NT2/D1 (cell line): ENCODE data around the gene RGPD8.

GRCh38 chr2:111120131-111120865 is 416 bp upstream of the BCL2L11 start:
- RRBS, 2 experiments, result under 1 to 1% methylated on average over 44 of the region's 84 CpGs

DNA sequence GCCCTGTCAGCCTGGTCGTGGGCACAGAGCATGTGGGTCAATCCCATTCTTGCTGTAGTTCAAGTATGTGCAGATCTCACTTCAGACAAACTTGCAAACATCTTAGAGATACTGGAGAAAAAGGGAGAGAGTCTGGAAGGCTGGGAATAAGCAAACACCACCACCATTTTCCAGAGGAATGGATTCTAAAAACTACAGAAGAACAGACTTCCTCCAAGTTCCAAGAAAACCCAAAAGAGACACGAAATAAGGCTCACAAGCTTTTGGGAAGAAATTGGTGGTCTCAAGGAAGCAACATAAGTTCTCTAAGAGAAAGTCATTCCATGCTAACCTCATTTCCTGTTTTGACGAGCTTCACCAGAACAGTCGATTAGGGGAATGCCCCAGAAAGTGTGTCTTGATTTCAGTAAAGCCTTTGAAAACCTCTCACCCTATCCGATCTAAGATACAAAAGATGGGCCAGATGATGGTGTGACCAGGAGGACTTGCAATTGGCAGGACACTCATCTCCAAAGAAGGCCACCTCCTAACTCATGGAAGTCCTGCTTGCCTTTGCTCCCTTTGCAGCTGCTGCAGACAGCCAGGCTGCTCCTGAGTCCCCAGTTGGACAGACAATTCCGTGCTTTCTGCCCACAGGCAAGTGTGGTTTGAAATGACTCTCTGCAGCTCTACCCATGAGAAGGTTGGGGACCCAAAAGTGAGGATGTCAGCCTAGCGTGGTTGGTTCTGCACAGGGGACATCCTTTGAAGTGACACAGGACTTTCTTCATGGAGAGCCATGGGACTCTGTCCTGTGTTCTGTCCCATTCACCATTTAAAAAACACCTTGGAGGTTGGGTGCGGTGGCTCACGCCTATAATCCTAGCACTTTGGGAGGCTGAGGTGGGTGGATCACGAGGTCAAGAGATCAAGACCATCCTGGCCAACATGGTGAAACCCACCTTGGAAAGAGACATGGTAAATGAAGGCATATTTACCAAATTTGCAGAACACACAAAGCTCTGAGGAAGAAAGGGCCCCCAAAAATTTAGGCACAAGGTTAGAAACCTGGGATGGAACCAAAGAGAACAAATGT is 304.2 kb downstream of the BCL2L11 start:
- RRBS, 2 experiments, result no CpG with 5 or more reads among the region's 10 CpGs

DNA sequence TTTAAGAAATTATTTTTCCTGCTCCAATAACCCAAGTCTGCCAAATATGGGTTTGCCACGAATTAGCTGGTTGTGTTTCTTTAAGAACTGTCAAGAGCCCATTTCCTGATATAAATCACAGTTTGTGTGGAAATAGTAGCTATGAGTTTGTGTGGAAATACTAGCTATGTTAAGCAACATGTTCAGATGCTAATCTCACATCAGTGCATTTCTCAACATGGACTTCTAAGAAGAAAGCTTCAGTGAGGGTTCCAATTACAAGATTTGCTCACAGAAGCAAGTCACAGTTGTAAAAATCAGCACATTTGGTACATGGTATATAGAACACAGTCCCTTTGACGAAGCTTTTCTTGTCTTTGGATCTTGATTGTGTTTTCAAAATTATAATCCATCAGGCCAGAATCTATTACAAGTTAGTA is 259.2 kb downstream of the ANAPC1 start:
- RRBS, 2 experiments, result no CpG with 5 or more reads among the region's 2 CpGs

DNA sequence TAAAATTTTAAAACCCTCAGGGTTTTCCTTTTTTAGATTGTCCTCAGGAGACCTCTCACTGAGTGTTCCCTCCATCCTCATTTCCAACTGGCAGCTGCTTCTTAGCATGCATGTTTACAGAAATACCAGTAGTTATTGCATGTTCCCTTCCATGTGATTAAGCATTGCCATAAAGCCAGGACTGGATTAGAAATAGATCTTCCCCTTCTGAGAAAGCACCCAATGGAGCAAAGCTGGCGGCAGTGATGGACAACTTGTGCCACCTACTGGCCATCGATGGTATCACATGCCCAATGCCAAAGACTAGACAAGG is 147.8 kb downstream of the ANAPC1 start:
- RRBS, 2 experiments, result no CpG with 5 or more reads among the region's 2 CpGs

- RRBS, 2 experiments, result no CpG with 5 or more reads among the region's 5 CpGs
Measured at GRCh38 chr2:111896092-111896453, 2.3 kb upstream of the MERTK start.

- RRBS, 2 experiments, result no CpG with 5 or more reads among the region's 11 CpGs
Measured at GRCh38 chr2:111973036-111973892, 74.9 kb downstream of the MERTK start.

GRCh38 chr2:111973893-111974226 is 75.5 kb downstream of the MERTK start:
- RRBS, 2 experiments, result no CpG with 5 or more reads among the region's 2 CpGs

GRCh38 chr2:112005910-112006291 is 49.2 kb upstream of the TMEM87B start:
- RRBS, 2 experiments, result no CpG with 5 or more reads among the region's 7 CpGs

- RRBS, 2 experiments, result no CpG with 5 or more reads among the region's 3 CpGs
Measured at GRCh38 chr2:112032865-112033317, 22.2 kb upstream of the TMEM87B start.

DNA sequence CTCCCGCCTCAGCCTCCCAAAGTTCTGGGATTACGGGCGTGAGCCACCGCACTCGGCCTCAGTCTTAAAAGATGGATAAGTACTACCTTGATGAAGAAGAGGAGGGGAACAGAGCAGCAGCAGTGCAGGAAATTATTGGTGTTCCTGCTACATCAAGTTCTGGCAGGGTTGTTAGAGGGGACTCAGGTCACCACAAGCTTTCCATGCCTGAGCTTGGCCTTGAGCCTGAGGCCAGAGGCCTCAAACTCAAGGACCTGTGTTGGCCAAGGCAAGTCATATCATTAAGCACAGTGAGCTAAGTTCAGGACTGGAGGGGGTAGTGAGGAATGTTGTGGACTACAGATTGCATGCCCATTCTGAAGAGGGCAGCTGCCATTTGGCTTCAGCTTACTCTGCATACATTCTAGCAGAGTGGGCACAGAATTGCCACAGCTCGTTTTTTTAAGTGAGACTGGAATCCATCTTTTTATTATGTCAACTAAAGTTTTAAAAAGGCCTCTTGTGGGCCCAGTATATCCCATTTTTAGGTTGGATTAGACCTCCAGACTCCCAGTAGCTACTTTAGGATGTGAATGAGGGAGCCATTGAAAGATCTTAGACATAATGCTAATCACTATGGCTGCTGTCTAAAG is 3.1 kb downstream of the TMEM87B start:
- RRBS, 2 experiments, result no CpG with 5 or more reads among the region's 6 CpGs

- RRBS, 2 experiments, result no CpG with 5 or more reads among the region's 17 CpGs
Measured at GRCh38 chr2:112272460-112273534, 2.6 kb upstream of the ZC3H6 start.

- RRBS, 2 experiments, result no CpG with 5 or more reads among the region's 7 CpGs
Measured at GRCh38 chr2:112311485-112311964, 36.1 kb downstream of the ZC3H6 start.

DNA sequence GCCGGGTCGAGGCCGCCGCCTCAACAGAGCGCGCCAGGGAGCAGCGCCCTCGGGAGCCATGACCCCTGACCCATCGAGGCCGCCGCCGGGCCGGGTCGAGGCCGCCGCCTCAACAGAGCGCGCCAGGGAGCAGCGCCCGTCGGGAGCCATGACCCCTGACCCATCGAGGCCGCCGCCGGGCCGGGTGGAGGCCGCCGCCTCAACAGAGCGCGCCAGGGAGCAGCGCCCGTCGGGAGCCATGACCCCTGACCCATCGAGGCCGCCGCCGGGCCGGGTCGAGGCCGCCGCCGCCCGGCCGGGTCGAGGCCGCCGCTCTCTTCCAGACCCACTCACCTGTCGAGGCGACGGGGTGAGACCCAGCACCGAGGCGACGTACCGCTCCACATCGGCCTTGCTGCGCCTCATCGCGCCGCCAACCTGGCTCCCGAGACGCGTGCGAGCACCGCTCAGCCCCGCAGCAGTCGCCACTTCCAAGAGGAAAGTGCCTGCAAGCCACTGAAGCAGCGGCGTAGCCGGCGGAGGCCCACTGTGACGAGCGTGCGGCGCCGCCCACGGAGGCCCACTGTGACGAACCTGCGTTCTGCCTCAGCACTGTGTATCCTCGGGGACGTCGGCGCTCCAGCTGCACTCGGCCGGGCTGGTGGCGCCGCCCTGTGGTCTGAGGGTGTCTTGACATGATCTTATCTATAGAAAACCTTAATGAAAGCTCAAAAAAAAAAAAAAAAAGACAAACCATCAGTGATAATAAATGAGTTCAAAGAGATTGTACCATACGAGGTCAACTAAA is at the start of gene RGPD8:
RGPD8 (minus strand) TSS at position 597 of the 787 bp plus-strand sequence.
- RRBS, 2 experiments, result no CpG with 5 or more reads among the region's 87 CpGs

GRCh38 chr2:112650569-112651563 is 5.1 kb downstream of the SLC20A1 start:
- RRBS, 2 experiments, result no CpG with 5 or more reads among the region's 5 CpGs

DNA sequence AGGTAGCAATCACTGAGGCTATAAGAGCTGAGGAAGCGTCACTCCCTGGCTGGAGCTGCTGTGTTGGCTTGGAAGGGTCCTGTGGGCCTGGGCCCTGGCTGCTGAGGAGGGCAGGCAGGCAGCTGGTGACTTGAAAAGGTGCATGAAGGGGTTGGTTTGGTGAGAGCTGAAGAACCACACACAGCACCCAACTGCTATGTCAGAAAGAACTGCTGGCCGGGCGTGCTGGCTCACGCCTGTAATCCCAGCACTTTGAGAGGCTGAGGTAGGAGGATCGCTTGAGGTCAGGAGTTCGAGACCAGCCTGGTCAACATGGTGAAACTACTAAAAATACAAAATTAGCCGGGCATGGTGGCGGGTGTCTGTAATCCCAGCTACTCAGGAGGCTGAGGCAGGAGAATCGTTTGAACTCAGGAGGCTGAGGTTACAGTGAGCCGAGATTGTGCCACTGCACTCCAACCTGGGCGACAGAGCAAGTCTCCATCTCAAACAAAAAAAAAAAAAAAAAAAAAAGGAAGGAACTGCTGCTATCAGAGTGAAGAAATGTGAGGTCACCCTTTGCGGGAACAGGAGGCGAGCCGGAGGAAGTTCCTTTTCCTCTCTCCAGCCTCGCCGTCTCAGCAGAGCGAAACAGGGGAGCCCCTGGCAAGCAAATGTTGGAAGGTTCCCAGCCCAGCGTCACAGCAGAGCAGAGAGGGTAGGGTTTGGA is 28.2 kb downstream of the SLC20A1 start:
- RRBS, 2 experiments, result no CpG with 5 or more reads among the region's 18 CpGs

GRCh38 chr2:112920759-112921230 is 9.8 kb downstream of the IL37 start:
- RRBS, 2 experiments, result no CpG with 5 or more reads among the region's 4 CpGs

DNA sequence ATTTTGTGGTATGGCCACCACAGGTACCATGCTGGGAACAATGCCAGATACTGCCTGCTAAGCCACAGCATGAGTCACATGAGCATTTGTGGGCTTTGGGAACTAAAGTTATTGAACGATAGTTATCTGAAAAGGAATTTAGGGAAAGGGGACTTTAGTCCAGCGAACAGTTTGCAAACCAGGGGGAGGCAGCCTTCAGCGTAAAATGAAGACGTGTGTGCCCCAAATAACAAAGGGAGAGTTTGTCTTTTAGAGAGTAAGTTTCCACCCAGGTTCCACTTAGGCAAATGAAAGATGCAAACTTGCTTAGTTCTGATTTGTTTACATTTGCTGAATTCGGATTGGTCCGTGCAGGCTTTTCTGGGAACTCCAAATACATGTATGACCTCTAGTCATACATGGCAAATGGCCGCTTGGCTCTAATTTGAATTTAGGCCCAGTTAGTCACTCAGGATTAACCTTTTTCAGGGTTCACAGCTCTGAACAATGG is 28.2 kb downstream of the IL37 start:
- RRBS, 2 experiments, result no CpG with 5 or more reads among the region's 7 CpGs

DNA sequence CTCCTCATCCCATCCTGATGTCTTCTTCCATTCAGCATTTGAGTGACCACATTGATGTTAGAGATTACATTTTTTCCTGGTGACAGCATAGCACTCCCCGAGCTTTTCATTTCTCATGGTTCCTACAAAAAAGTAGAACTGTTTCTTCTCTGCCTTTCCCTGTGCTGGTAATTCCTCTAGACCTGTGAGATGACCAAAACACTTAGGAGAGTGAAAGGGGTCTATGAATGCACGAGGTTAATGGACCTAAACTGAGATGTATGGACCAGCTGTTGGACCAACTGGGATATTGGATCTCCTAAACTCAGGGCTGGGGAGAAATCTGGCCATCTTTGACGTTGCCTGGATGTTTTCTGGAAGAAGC is 5.0 kb downstream of the IL36A start:
- RRBS, 2 experiments, result no CpG with 5 or more reads among the region's 3 CpGs

GRCh38 chr2:113076953-113077450 is 9.2 kb downstream of the IL1F10 start:
- RRBS, 2 experiments, result no CpG with 5 or more reads among the region's 3 CpGs

- RRBS, 2 experiments, result no CpG with 5 or more reads among the region's 5 CpGs
Measured at GRCh38 chr2:113078896-113079597, 11.3 kb downstream of the IL1F10 start.